Subcutaneous adipose tissue (tissue), 3 donors: ENCODE measurements around the genes DEFB119, PDRG1 and POFUT1.

DNA sequence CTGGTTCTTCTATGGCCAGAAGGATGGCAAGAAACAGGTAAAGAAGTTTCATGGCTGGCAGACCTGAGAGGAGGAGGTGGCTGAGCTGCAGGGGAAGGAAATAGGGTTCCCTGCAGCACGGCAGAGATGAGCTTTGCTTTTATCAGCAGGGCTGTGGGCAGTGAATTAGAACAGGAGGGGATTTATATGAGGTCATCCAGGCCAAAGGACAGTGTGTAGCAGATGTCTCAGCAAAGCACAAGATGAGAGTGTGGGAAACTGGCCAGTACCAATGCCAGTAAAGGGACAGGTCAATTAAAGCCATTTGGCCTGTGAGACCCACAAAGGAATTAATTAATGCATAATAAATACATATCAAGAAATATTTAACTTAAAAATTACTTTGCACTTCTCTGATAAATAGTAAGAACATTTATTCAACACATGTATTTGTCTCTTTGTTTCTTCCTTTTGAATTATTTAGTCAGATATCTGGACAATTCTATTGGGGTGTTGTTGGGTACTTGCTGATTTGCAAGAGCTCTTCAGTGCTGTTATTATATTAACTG, at the start of gene DEFB119:
DEFB119 (minus strand) TSS at position 159 of the 548 bp plus-strand sequence.
- PRO-cap, result no peak
- RAMPAGE, long total RNA, 3 experiments, result no peak in any of the 3 experiments

DNA sequence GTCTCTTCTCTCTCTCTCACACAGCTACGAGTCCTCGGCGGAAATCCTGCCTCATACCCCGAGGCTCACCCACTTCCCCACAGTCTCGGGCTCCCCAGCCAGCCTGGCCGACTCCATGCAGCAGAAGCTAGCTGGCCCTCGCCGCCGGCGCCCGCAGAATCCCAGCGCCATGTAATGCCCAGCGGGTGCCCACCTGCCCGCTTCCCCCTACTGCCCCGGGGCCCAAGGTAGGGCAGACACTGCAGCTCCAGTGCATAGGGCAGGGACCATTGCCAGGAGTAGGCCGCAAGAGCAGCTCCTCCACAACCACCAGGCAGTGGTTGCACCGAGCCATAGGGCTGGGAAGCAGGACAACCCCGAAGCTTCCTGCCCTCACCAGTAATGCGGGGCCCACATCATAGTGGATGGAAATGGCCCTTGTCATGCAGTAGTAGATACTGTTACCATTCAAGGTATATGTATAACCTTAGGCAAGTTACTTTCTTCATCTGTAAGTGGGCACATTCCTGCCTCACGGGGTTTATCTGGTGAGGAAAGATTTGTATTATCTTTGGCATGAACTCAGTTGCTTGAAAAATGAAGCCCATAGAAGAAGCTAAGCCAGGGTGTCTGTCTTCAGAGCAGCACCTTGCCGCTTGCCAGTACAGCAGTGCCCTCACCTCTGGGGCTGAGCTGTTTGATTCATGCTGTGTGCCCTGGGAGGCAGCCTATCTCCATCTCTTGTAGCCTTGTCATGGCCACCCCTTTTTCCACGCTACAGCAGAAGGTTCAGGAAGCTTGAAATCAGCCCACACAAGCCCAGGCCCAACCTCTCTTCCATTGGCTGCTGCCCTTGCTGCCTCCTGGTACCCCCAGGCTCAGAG, 21.1 kb downstream of the MCTS2 start:
- PRO-cap, result no peak
- RAMPAGE, long total RNA, 3 experiments, result no peak in any of the 3 experiments

GRCh38 chr20:31602683-31603250, 2.3 kb upstream of the ID1 start:
- PRO-cap, result no peak
- RAMPAGE, long total RNA, 3 experiments, result no peak in any of the 3 experiments

DNA sequence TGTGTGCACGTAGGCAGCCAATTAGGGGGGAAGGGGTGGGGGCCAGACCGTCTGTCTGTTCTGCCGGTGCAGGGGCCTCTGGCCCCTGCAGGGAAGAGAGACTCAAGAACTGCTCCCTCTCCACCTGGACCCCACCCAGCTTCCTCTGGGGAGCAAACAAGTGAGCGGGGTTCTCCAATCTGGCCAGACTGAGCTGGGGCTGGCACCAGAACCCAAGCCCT, 707 bp downstream of the COX4I2 start:
- PRO-cap, result unidirectional peak, plus-strand start at position 71 of the sequence
- RAMPAGE, long total RNA, 3 experiments, result no peak in any of the 3 experiments

DNA sequence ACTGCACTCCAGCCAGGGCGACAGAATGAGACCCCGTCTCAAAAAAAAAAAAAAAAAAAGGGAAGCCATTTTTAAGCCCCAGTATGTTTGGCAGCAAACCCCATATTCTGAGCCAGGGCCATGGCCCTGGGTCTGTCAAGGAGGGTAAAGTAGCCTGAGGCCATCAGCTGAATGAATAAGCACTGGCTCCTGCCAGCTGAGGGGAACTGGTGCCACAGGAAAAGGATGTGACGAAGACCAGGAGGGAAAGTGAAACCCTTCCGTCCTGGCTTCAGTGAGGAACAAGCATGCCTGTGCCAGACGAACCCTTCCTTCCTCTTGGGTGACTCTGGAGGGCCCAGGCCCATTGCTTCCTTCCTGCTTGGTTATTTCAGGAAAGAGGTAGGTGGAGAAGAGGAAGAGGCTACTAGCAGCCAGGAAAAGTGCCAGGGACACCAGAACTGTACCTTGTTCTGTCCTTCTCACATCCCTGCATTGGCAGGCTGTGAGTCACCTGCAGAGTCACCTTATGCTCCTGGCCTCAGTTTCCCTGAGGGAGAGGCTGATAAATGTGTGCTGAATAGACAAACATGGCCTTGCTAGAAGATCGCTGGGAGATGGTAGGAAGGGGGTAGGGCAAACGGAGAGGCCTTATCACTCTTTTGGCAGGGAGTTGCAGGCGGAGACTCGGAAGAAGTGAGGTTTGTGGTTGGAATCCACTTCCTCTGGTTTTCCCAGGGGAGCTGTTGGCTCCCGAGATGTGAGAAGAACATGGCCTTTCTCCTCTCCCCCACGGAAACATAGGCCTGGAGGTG, 37.3 kb downstream of the COX4I2 start:
- PRO-cap, result bidirectional peak, plus-strand start at position 274 of the sequence, minus-strand start at position 173 of the sequence; unidirectional peak, plus-strand start at position 716 of the sequence
- RAMPAGE, long total RNA, 3 experiments, result no peak in any of the 3 experiments

DNA sequence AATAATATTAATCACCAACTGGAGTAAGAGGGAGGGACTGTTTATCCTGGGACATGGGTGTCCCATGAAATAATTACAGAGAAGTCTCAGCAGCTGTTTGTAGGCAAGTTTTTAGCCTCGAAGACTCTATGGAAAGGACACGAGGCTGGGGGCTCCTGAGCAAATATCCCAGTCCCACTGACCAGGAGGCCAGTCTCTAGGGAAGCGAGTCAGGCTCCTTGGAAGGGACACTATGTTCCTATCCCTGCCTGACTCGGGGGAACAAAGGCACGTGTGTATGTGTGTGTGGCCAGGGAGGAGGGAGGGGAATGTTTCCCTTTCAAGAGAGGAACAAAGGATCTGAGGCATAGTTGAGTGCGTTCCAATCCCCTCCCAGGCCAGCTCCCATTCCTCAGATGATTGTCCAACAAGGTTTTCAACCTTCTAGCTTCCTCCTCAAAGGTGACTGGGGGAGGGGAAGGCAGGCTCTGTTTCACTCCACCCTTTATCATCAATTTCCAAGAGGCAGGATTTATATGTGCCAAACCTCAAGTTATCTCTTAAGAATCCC, 10.1 kb downstream of the BCL2L1 start:
- PRO-cap, result bidirectional peak, plus-strand start at position 333 of the sequence, minus-strand start at position 139 of the sequence
- RAMPAGE, long total RNA, 3 experiments, result no peak in any of the 3 experiments

DNA sequence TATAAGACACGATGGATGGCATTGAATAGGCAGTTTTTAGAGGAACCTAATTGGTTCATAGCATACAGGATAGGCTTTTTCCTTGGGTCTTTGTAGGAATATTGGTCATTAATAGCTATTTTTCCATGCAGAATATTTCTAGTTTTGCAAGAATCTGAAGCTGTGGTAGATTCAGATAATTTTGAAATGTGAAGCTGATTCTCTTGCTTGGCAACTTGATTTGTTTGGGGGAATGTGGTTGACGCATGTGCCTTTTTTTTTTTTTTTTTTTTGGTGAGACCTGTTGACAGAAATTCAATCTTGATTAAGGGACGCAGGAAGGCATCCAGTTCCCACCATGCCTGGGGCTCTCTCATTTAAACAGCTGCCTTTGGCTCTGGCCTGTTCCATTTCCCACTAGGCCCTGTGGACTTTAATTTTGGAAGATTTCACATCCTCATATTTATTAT, 8.5 kb downstream of the TPX2 start:
- PRO-cap, result no peak
- RAMPAGE, long total RNA, 3 experiments, result no peak in any of the 3 experiments

- PRO-cap, result unidirectional peak, minus-strand start at chr20:31952042
- RAMPAGE, long total RNA, 3 experiments, result start-site peak on the minus strand in 1 of 3 experiments, at chr20:31952000-31952046 at its widest, 90 reads per replicate
Observed at GRCh38 chr20:31951073-31952407, at the start of gene PDRG1. Gene PDRG1 (minus strand): TSS chr20:31952046.

DNA sequence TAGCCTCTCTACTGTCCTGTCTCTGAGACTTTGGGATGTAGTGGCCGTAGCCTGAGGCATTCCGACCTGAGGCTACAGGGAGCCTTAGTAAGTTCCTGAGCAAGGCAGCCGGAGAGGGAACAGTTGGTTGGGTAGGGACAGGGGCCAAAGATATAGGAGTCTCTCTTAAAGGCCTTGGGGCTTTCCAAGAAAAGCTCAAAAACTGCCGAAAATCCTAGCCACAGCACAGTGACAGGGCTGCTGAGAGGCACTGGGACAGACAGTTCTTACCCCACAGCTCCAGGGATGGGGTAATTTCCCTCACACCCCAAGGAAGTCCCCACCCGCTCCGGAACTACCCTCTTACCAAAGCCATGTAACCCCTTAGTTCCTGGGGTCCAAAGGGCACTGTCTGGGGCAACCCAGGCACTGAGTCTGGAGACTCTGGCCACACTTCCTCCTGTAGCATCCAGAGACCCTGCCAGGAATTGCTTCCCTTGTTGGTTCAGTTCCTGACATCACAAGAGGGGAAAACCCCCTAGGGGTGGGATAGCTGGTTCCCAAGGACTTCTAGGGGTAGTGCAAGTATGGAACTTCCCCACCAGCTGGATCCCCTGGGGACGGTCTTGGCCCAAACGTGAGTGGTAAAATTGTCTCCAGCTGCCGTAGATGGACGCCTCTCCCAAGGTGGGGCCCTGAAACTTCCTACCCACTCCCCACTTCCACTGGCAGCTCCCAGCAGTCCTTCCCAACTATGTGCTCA, 17.5 kb upstream of the HCK start:
- PRO-cap, result no peak
- RAMPAGE, long total RNA, 3 experiments, result no peak in any of the 3 experiments

GRCh38 chr20:32195763-32196694, 11.5 kb downstream of the PLAGL2 start:
- PRO-cap, result no peak
- RAMPAGE, long total RNA, 3 experiments, result no peak in any of the 3 experiments

GRCh38 chr20:32207550-32208562, at the start of gene POFUT1:
Gene POFUT1 (plus strand): TSS chr20:32207880.
- PRO-cap, result bidirectional peak, plus-strand start at chr20:32207884, minus-strand start at chr20:32207741
- RAMPAGE, long total RNA, 3 experiments, result start-site peak on the plus strand in 3 of 3 experiments, at chr20:32207883-32207934 at its widest, 32 to 111 reads per replicate; start-site peak on the minus strand in 2 of 3 experiments, at chr20:32207708-32207752 at its widest, 8 to 13 reads per replicate

- PRO-cap, result no peak
- RAMPAGE, long total RNA, 3 experiments, result no peak in any of the 3 experiments
Observed at GRCh38 chr20:32224477-32224875, 16.8 kb downstream of the POFUT1 start.

DNA sequence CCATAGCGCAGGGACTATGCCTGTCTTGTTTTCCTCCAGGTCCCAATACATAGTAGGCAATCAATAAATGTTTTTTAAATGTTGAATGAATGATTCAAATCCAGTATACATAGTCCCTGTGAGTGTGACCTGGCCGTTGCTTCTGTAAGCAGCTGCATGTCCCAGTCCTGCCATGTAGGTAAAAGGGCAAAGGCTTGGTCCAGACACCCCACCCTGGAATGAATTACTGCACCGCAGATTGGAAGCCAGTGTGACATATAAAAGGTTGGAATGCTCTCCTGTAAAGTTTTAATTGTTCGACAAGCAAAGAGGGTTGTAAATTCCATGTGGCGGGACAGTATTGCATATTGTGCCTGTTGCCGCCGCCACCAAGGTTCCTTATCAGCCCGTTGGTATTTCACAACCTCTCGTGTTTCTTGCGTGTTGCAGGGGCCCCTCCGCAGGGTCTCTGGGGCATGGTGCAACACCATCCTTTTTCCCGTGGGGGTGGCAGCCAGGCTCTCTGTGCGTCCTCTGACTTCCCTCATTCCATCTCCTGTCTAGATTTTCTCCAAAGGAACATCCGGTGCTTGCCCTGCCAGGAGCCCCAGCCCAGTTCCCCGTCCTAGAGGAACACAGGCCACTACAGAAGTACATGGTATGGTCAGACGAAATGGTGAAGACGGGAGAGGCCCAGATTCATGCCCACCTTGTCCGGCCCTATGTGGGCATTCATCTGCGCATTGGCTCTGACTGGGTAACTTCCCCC, 20.2 kb downstream of the POFUT1 start:
- PRO-cap, result no peak
- RAMPAGE, long total RNA, 3 experiments, result no peak in any of the 3 experiments

GRCh38 chr20:32358943-32359579, 930 bp downstream of the ASXL1 start:
- PRO-cap, result bidirectional peak, plus-strand start at chr20:32358960, minus-strand start at chr20:32358633; unidirectional peak, plus-strand start at chr20:32359065
- RAMPAGE, long total RNA, 3 experiments, result start-site peak on the plus strand in 2 of 3 experiments, at chr20:32358962-32359613 at its widest, 13 to 74 reads per replicate

DNA sequence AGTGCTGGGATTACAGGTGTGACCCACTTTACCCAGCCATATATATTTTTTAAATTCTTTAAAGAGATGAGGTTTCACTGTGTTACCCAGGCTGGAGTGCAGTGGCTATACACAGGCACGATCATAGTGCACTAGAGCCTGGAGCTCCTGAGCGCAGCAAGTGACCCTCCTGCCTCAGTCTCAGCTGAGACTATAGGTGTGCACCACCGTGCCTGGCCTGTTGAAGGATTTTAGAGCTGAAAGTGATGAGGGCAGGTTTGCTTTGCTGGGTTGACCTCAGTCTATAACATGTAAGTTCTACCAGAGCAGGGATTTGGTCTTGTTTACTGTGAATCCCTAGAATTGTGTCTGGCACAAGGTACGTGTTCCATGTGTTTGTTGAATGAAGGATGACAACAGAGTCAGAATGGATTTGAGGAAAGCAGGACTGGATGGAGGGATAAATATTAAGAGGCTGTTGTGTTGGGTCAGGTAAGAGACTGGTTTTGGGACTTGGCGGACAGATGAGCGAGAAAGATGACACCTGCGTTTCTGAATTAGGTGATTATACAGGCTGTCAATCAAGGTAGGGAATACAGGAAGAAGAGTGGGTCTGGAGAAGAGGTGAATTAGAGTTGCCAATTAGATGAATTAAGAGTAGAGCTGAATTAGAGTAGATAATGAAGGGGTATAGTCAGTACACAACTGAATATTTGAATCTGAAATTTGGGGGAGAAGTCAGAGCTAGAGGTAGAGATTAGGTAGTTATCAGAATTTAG, 6.5 kb downstream of the ASXL1 start:
- PRO-cap, result no peak
- RAMPAGE, long total RNA, 3 experiments, result no peak in any of the 3 experiments

GRCh38 chr20:32456867-32457883, 99.0 kb downstream of the ASXL1 start:
- PRO-cap, result no peak
- RAMPAGE, long total RNA, 3 experiments, result no peak in any of the 3 experiments

DNA sequence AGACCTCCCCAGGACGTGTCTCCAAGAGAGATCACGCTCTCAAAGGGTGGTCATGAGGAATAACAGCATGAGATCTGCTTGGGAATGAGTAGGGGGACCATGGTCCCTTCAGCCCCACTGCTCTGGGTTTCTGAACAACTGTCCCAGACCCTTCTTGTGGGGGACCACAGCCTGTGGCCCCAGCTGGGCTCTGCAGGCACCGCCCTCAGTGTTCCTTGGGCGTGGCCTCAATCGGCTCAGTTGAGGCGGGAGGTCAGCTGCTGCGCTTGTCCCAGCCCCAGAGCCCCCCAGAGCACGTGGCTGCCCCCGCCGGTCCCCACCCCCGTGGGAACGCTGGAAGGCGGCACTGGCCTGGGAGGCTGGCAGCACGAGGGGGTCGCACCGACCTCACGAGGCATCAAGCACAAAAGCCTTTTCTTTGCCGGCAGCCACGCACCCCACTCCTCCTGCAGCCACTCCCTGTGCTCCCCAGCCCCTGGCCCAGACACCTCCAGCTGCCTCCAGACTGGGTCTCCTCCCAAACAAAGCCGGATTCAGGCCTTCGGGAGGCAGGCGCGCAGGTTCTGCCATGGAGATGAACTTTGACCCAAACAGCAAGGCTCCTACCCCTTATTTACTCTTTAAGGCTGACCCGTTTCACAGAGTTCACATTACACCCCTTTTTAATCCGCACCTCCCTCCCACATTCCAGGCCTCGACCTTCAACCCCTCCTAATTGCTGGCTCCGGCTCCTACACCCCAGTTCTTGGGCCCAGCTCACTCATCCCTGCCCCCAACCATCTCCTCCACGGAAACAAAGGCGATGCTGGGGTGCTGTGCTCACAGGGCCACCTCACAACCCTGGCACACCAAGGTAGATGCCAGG, 111.8 kb downstream of the NOL4L start:
- PRO-cap, result no peak
- RAMPAGE, long total RNA, 3 experiments, result no peak in any of the 3 experiments

- PRO-cap, result no peak
- RAMPAGE, long total RNA, 3 experiments, result no peak in any of the 3 experiments
Observed at GRCh38 chr20:32485370-32485509, 99.9 kb downstream of the NOL4L start.

- PRO-cap, result no peak
- RAMPAGE, long total RNA, 3 experiments, result no peak in any of the 3 experiments
Observed at GRCh38 chr20:32513248-32513693, 71.9 kb downstream of the NOL4L start.

GRCh38 chr20:32535217-32535897, 49.8 kb downstream of the NOL4L start:
- PRO-cap, result no peak
- RAMPAGE, long total RNA, 3 experiments, result no peak in any of the 3 experiments